ENCODE data around the genes OGG1 and CIDEC.

GRCh38 chr3:5301774-5302275 is 114.3 kb downstream of the EDEM1 start:
- PRO-cap = no peak
- RAMPAGE, long total RNA, 4 experiments = no peak in any of the 4 experiments

DNA sequence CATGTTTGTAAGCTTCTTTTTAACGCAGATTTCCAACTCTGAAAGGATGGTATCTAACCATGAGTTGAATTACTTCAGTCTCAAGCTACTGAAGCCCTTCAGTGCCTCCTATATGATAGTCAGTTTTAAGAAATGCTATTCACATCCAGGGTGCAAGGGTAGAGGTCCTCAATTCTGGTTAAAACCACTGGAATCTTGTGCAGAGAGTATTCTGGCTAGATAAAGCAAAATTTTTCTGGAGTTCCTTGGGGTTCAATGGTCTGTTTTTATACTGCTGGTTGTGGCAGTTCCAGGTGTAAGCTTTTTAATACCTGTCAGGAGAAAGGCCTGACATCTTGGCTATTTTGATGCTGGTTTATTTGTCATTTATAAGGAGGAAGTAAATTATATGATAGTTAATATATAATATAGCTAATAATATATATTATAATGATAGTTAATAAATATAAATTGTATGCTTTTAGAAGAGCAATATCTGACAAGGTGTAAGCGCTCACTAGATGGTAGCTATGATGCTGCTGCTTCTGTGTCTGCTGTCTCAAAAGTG is 801.1 kb downstream of the EDEM1 start:
- PRO-cap = no peak
- RAMPAGE, long total RNA, 4 experiments = no peak in any of the 4 experiments

- PRO-cap = no peak
- RAMPAGE, long total RNA, 4 experiments = no peak in any of the 4 experiments
Observed at GRCh38 chr3:8416932-8417295, 84.7 kb upstream of the LMCD1 start.

GRCh38 chr3:8488338-8488797 is 13.3 kb upstream of the LMCD1 start:
- PRO-cap = no peak
- RAMPAGE, long total RNA, 4 experiments = no peak in any of the 4 experiments

DNA sequence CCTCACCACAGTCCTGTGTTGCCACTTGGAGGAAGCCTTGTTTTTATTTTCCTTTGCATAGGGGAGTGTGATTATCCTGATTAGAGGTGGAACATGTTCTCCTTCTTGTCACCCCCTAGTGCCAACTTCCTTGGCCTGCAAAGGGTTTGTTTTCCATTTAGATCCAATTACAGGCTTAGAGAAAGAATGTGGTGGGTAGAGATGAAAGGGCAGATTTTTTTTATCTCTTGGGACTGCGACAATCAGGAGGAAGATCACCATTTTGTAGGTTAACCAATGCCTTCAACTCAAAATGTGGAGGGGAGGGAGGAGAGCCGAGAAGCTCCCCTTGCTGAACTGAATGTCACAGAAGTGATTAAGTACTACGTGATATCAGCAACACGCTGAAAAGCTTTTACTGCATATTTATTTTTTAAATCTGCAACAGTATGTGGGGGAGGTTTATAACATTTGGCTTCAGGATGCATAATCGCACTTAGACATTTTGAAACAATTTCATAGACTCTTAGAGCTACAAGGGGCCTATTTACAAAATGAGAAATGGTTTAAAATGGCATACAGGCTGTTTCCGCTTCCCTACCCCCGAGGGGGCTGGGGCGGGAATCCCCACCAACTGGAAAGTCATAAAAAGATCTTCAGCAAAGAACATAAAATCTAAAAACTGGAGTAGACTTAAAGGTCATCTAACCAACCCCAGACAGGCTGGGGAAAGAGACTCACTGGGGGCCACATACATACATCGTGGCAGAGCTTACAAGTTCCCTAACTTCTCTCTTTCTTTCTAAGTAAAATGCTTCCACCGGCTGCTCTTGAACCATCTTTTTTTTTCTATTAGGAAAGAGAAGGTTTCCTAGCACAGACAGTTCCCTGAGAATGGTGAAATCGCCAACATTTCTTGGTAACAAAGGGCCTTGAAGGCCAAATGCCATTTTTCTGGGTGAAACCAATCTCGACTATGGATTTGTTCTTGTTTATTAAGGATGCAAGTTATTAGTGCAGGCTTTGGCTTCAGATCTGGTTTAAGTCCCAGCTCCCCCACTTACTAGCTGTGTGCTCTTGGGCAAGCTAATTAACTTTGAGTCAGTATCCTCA is 2.6 kb downstream of the LMCD1 start:
- PRO-cap = unidirectional peak, minus-strand start at position 828 of the sequence; unidirectional peak, minus-strand start at position 875 of the sequence
- RAMPAGE, long total RNA, 4 experiments = no peak in any of the 4 experiments

- PRO-cap = no peak
- RAMPAGE, long total RNA, 4 experiments = no peak in any of the 4 experiments
Observed at GRCh38 chr3:8529032-8529864, 27.6 kb downstream of the LMCD1 start.

- PRO-cap = no peak
- RAMPAGE, long total RNA, 4 experiments = no peak in any of the 4 experiments
Observed at GRCh38 chr3:8898539-8899141, 64.6 kb downstream of the RAD18 start.

DNA sequence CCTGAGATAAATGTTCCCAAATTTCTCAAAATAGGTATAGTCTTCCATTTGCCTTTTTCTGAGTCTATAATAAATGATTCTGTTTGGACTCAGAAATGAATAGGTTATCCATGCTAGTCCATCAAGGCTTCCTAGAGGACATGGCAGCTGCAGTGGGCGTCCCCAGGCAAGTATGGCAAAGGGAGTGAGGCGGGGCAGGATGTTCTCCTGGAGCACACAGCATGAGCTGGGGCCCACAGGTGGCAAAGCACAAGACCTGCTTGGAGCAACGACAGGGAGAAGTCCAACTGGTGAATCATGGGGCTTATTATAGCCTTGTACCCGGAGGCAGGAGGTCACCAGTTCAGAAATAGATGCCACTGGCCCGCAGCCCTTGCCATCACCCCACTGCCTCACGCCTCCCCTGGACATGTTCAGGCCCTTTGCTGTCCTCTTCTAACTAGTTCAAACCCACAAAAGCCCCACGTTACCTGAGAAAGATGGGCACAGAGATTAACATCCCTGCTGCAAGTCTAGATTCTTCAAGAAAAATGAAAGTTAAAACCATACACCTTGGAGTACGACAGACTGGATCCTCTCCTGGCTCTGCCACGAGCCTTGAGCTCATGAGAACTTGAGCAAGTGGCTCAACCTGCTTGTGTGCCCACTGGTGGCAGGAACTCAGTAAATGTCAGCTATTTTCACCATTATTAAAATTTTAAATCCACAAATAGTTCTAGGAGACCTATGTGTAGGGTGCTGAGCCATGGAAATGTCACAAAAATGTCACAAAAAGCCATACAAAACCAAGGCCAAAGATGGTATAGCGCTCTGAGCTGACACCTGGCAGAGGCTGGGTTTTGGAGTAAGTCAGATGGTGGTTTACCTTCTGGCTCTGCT is 1.8 kb upstream of the SRGAP3 start:
- PRO-cap = no peak
- RAMPAGE, long total RNA, 4 experiments = no peak in any of the 4 experiments

DNA sequence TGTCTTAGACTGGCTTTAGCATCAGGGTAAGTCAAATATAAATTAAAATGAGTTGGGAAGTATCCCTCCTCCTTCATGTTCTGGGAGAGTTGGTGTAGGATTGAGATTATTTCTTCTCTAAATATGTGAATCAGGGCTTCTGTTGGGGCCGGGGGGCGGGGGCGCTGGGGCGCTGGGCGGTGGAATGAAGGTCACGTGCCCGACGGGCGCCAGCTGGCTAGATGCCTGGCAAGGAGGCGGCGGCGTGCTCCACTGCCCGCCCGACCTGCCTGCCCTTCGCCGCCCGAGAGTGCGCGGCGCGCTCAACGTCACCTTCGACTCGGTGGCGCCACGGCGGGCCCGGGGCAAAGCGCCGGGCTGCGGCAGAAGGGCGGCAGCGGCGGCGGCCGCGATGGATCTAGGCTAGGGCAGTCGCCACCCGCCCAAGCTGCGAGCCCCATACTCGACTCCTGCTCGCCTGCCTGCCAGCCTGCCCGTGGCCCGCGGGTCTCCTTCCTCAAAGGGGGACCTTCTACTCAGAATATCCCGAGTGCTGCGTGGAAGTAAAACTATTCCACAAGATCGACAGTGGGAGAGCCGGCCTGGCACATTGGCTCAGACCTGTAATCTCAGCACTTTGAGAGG is 47.0 kb upstream of the LHFPL4 start:
- PRO-cap = no peak
- RAMPAGE, long total RNA, 4 experiments = no peak in any of the 4 experiments

- PRO-cap = no peak
- RAMPAGE, long total RNA, 4 experiments = no peak in any of the 4 experiments
Observed at GRCh38 chr3:9726951-9727587, 4.5 kb upstream of the BRPF1 start.

GRCh38 chr3:9731952-9733197 is 840 bp downstream of the BRPF1 start:
- PRO-cap = no peak
- RAMPAGE, long total RNA, 4 experiments = no peak in any of the 4 experiments

GRCh38 chr3:9743387-9743803 is 6.4 kb upstream of the OGG1 start:
- PRO-cap = no peak
- RAMPAGE, long total RNA, 4 experiments = no peak in any of the 4 experiments

DNA sequence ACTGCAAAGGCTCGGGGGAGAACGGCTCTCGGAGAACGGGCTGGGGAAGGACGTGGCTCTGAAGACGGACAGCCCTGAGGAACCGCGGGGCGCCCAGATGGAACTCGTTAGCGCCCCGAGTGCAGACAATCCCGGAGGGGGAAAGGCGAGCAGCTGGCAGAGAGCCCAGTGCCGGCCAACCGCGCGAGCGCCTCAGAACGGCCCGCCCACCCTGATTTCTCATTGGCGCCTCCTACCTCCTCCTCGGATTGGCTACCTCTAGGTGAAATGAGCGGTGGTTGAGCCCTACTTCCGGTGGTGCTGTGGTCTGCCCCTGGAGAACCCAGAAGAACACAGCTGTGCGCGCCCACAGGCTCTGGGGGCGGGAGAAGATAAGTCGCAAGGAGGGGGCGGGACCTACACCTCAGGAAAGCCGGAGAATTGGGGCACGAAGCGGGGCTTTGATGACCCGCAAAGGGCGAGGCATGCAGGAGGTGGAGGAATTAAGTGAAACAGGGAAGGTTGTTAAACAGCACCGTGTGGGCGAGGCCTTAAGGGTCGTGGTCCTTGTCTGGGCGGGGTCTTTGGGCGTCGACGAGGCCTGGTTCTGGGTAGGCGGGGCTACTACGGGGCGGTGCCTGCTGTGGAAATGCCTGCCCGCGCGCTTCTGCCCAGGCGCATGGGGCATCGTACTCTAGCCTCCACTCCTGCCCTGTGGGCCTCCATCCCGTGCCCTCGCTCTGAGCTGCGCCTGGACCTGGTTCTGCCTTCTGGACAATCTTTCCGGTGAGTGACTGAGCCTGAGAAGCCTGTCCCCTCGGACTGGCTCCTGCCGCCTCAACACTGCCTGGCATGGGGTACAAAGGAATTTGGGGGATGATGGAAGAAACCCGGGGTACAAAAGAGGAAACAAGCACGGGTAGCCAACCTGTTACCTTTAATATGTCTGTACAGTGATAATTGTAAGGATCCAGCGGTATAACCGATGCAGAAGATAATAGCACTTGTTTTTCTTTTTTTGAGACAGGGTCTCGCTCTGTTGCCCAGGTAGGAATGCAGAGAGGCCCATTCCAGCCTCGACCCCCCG is at the start of gene OGG1:
OGG1 (plus strand) TSS at position 294 of the 1,066 bp plus-strand sequence.
- PRO-cap = bidirectional peak, plus-strand start at position 294 of the sequence, minus-strand start at position 109 of the sequence; bidirectional peak, plus-strand start at position 603 of the sequence, minus-strand start at position 484 of the sequence
- RAMPAGE, long total RNA, 4 experiments = start-site peak on the plus strand in 1 of 4 experiments, centred at position 287 of the sequence, 12 reads per replicate

GRCh38 chr3:9782084-9782780 is 10.0 kb downstream of the TADA3 start:
- PRO-cap = no peak
- RAMPAGE, long total RNA, 4 experiments = no peak in any of the 4 experiments

- PRO-cap = no peak
- RAMPAGE, long total RNA, 4 experiments = no peak in any of the 4 experiments
Observed at GRCh38 chr3:9807451-9808287, 2.4 kb upstream of the TTLL3 start.

DNA sequence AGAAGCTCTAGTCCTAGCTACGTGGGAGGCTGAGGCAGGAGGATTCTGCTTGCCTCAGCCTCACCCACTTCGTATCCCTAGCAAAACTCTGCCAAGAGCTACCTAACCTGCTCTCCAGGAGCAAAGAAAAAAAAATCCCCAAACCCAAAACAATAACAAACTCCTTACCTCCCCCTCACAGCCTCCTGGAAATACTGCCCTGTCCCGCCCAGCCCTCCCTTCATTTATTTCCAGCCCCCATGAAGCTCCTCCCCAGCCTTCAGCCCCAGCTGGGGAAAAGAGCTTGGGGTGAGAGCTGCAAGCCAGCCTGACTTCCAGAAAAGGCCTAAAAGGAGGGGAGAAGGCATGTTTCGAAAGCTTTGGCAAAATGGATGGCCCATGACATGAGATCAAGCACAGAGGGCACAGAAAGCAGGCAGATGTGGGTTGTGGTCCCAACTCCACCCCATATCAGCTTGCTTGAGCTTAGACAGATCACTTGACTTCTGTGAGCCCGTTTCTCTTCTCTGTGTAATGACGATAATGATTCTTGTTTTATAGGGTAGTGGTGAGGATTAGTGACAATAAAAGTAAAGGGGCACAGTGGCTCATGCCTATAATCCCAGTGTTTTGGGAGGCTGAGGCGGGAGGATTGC is at the start of gene CIDEC:
CIDEC (minus strand) TSS at position 198 of the 635 bp plus-strand sequence.
- PRO-cap = no peak
- RAMPAGE, long total RNA, 4 experiments = no peak in any of the 4 experiments

- PRO-cap = no peak
- RAMPAGE, long total RNA, 4 experiments = no peak in any of the 4 experiments
Observed at GRCh38 chr3:9884340-9885024, 4.4 kb upstream of the CIDEC start.

- PRO-cap = bidirectional peak, plus-strand start at chr3:9933410, minus-strand start at chr3:9933292; bidirectional peak, plus-strand start at chr3:9933839, minus-strand start at chr3:9933546
- RAMPAGE, long total RNA, 4 experiments = start-site peak on the minus strand in 2 of 4 experiments, at chr3:9933296-9933553 at its widest, 5 to 8 reads per replicate
Observed at GRCh38 chr3:9933231-9933752, 342 bp upstream of the CRELD1 start.

GRCh38 chr3:9955902-9956537 is 3.8 kb upstream of the PRRT3 start:
- PRO-cap = no peak
- RAMPAGE, long total RNA, 4 experiments = no peak in any of the 4 experiments

GRCh38 chr3:10010723-10011622 is 15.3 kb upstream of the FANCD2 start:
- PRO-cap = bidirectional peak, plus-strand start at chr3:10011358, minus-strand start at chr3:10011168
- RAMPAGE, long total RNA, 4 experiments = no peak in any of the 4 experiments